SK-N-MC (cell line): ENCODE measurements around a stretch of chr18.

DNA sequence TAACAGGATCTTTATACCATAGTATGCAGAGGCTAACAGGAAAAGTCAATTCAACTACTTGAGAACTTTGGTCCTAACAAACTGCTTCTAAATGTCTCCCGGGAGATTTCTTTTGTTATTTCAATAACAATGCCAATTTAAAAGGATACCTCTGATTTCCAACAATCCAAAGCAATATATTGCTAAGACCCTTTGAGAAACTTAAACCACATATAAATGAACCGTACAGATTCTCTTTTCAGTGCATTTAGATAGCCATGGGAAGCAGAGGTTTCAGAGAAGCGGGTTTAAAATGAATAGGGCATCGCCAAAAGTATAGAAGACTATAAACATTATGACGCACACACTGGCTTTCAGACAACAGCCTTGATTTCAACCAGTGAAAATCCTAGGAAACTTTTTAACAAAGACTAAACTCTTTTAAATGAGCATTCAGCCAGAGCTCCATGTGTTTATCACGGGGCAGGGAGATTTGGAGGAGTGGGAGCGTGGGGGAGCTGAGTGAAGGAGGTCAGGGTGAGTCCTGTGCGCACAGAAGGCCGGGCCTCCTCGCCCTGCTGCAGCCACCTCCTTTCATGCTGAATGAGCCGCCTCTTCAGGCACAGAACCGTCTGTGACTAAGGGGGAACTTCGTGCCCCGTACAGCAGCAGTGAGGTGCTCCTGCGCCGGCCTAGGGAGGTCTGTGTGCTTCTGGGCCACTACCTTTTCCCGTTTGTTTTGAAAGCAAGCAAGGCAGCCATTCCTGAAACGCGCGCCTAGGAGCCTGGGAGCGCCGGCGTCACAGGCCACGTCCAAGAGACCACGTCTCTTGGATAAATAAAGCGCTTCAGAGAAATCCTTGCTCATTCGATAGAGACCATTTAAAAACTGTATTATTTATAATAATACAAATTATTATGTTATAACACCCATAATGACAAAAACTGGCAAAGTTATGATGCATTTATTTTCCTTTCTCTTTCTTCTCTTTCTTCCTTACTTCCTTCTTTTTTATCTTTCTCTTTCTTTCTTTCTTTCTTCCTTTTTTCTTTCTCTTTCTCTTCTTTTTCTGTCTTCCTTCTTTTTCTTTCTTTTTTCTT lies 27.0 kb upstream of the ZNF516 start:
- RRBS, result no CpG with 5 or more reads among the region's 27 CpGs

DNA sequence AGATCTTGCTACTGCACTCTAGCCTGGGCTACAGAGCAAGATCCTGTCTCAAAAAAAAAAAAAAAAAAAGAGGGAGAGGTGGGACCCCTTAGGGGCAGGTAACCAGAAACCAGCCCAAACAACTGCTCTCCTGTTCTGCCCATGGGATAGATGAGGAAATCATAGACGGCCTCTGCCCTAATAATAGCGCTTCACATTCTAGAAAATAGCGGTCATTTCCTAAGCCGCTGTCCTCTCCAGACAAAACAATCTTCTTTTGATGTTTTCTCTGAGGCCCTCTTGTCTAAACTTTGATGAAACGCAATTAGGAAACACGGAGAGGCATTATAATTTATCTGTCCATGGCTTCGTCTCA lies 151.8 kb upstream of the ZNF236 start:
- RRBS, result no CpG with 5 or more reads among the region's 7 CpGs

- RRBS, result no CpG with 5 or more reads among the region's 25 CpGs
These were observed 141.3 kb downstream of the MBP start for GRCh38 chr18:76991077-76991875.

- RRBS, result no CpG with 5 or more reads among the region's 10 CpGs
These were observed 69.3 kb downstream of the MBP start for GRCh38 chr18:77063174-77063797.

GRCh38 chr18:77124389-77124644 lies 8.3 kb downstream of the MBP start:
- RRBS, result no CpG with 5 or more reads among the region's 10 CpGs

DNA sequence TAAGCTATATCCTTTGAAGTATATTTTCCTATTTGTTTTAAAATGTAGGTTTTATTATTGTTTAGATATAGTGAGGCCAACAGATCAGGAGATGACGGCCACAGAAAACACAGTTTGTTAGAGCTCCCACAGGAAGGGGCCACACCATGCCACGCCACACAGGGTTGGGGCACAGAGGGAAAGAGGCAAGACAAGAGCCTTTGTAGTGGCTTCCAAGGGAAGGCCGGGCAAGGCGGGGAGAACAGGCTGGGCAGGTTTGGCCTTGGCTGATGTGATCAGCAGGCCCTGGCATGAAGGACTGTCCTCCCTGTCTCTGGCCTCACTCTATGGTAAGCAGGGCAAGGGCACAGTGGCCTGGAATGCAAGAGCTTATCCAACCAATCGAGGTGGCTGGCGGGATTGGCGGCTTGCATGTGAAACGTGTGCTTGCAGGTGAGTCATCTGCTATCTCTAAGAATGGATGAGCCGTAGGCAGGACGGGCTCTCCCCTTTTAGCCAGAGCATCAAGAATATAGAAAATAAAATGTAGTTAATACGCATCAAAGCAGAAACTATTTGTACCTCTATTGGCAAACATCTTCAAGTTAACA lies 6.4 kb upstream of the ATP9B start:
- RRBS, result no CpG with 5 or more reads among the region's 11 CpGs

DNA sequence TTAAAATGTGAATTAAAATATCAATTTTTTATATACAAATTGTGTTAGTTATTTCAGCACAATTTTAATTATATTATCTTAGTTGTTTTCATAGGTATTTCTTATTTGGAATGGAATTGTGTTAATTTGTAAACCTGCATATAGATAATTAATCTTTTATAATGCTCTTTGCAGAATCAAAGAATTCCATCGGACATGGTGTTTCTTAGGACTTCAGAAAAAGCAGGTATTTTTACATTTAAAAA lies 85.1 kb downstream of the ATP9B start:
- RRBS, result no CpG with 5 or more reads among the region's 1 CpG

DNA sequence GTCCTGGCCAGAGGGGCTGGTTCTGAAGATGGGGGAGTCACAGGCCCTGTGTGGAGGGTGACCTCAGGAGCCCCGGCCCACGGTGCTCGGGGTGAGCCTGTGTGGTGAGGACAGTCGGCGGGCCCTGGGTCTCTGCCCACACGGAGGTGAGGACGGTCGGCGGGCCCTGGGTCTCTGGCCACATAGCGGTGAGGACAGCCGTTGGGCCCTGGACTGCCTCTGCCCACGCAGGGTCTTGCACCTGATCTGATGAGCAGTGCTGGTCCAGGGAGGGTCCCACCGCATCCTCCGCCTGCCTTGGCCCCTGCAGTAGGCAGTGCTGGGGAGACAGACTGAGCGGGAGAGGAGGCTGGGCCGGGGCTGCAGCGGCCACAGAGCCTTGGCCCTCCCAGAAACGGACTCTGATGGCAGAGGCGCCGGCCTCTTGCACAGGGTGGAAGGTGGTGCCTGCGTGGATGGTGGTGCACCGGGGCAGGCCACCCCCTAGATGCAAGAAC lies 36.5 kb downstream of the NFATC1 start:
- RRBS, result 94% methylated on average over 7 of the region's 22 CpGs

DNA sequence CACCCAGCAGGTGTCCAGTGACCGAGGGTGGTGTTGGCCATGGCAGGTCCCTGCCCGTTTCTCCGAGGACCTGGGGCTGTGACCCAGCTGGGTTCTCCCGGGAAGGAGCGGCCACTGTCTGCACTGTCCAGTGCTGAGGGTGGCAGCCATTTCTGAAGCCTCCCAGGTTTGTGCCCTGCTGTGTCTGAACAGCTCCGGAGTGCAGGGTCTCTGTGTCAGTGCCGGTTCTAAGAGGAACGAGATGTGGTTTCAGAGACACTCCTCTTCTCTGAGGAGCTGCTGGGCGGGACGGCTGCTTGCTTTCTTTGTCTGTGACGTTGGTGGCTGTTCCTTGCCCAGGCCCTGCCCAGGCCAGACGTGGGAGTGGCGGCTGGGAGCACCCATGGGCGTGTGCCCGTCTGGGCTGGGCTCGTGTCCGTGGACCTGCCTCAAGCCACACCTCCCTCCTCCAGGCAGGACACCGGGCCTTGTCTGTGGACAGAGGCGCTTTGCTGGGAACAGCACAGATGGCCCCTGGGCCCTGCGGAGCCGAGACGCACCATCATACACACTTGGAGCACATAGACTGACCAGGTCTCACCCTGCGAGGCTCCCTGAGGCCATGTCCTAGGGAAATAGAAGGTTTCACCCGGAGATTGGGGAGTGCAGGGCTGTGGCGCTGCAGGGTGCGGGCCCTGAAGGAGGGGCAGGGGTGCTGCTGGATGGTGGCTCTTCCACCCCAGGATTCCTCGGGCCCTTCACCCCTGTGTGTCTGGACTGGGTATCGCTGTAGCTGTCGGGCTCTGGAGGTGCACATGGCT lies 45.0 kb downstream of the NFATC1 start:
- RRBS, result no CpG with 5 or more reads among the region's 29 CpGs

- RRBS, result no CpG with 5 or more reads among the region's 8 CpGs
These were observed 55.9 kb upstream of the KCNG2 start for GRCh38 chr18:79741723-79742334.

DNA sequence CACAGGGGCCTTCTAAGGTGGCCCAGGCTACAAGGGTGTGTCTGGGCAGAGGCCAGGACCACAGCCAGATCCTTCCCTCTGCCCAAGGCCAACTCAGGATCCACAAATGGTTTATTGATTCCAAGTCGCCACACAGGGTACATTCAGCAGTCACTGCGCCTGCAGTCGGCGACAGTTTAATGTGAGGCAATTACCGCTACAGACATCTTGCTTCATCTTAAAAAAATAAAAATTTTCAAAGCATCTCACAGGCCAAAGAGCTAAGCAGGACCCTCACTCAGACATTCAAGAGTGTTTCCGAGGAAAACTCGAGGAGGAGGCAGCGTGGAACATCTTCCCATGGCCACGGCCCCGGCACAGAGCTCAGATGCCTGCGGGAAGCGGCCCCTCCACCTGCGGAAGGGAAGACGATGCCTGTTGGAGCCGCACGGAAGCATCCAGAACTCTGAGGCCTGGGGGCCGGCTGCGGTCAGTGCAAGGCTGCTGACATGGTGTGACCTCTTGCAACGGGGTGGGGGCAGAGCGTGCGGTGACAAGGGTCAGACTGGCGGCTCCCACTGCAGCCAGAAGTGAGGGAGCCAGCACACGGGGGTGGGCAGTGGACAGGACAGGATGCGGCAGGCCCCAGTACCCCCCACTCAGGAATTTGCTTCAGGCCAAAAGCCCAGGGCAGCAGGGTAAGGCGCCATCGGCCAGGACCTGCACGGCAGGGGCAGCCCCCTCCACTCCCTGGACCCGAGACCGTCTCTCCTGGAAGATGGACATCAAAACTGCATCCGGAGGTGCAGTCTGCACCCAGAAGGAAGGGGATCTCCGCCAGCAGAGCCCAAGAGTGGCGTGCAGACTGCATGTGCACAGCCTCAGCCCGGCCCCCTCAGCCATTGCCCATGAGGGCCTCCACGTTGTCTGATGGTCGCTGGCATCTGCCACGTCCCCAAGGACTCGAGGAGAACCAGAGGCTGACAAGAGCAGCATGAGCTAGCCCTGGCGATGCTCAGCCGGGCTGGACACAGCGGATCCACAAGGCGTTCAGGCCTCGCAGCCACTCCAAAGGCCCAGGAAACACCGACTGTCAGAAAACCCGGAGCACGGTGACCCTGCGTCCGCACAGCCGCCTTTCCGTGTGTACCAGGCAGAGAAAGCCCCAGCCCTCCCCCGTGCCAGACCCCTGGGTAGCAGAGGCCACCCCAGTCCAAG lies 48.7 kb downstream of the SLC66A2 start:
- RRBS, result 89% methylated on average over 8 of the region's 50 CpGs

DNA sequence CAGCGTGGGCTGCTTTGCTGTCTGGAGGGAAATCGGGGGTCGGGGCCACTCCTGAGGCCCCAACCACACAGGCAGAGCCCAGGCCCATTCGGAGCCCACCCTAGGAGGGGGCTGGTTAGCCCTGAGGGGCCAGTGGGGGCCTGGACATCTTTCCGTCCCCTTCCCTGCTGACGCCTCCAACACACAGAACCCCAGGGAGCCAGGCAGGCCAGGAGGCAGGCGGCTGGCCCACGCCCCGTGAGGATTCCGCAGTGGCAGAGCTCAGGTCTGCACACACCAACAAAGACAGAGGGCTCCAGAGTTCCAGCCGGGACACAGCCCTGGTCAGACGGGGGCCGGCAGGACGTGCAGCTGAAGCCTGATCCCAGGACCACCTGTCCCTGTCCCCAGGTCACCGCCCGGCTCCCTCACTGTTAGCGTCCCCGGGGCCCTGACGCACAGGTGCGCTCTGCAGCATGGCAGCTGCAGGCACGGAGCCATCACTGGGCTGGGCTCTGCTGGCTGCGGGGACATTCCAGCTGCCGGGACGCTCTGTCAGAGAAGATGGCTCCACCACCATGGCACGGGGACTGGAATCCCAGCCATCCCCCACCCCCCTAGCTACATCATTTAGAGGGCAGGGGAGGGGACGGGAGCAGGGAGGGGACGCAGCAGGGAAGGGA lies 40.2 kb downstream of the SLC66A2 start:
- RRBS, result 97% methylated on average over 9 of the region's 27 CpGs

GRCh38 chr18:79926887-79927627 lies 24.4 kb downstream of the SLC66A2 start:
- RRBS, result 83% methylated on average over 4 of the region's 22 CpGs

DNA sequence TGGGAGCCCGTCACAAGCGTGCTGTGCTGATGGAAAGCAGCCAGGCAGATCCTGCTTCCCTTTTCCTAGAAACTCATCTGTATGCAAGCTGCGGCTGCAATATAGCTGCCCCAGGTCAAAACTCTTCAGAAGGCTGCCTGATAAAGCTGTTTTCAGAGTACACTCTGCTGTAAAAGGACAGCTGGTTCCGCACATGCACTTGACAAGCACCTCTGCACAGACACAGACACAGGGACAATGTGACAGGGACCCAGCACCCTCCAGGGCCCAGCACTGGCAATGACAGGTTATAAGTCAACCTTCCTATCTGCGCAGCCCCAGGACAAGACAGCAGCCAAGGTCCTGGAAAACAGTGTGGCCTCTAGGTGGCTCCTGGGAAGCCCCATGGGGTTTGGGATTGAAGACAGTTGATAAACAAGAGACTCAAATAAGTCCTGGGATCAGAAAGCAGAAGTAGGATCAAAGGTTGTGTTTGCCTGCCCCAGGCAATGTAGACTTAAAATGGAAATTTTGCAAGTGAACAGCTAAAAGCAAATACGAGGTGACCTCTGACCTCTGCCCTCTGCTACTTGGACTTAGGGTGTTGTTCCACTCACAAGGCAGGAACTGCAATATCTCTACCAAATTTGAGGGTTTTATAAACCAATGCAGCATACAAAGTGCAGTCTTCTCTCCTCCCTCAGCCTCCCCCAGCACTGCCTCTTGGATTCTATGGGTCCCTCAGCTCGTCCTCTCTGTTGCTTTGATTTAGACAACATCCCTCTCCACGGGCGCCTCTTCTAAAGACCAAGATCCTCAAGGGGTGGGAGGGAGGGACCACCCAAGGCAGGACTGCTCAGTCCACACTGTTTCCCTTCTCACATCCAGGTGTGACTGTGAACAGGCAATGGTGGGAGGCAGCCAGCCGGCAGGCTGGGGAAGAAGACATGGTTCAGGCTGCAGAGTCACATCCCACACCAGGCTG lies 16.8 kb downstream of the SLC66A2 start:
- RRBS, result no CpG with 5 or more reads among the region's 10 CpGs

DNA sequence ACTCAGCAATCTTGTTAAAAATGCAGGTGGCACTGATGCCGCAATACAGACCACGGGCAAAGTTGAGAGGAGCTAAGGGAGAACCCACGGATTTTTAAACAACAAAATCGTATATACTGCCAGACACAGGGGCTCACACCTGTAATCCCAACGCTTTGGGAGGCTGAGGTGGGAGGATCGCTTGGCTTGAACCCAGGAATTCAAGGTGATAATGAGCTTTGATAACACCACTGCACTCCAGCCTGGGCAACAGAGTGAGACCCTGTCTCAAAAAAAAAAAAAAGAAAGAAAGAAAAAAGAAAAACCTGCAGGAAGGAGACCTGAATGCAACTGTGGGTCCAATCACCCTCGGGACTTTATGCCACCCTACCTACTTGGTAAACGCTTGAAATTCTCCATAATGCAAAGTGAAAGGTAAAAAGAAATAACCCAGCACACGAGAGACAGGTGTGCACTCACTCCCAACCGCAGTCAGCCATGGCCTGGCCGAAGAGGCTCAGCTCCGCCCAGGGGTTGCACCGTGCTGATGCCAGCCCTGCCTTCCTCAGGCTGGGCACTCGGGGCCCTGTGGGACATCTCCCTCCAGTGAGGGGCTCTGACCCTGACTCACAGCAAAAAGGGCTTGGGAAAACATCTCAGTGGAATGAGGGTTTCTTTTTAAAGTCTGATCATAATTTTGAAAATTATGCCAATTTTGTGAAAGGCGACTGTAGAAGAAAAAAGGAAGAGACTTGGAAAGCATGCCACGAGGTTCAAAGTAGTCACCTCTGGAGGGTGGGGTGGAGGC lies 13.4 kb downstream of the SLC66A2 start:
- RRBS, result no CpG with 5 or more reads among the region's 16 CpGs

DNA sequence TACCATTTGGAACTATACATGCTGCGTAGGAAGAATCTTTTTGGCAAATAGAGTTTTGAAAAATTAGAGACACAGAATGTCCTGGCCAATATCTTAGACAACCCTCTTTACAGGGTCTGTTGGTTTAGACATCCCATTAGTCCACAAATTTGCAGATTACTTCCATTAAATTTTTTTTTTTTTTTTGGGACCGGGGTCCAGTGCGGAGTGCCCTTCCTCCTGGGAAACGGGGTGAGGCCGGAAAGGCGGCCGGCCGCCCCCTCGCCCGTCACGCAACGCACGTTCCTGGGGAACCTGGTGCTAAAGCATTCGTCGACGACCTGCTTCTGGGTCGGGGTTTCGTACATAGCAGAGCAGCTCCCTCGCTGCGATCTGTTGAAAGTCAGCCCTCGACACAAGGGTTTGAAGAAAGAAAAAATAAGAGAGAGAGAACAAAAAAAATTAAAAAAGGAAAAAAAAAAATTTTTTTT lies 21.5 kb upstream of the RBFA start:
- RRBS, result 96% methylated on average over 2 of the region's 21 CpGs

- RRBS, result no CpG with 5 or more reads among the region's 16 CpGs
These were observed 3.6 kb downstream of the RBFA start for GRCh38 chr18:80037714-80038346.

- RRBS, result no CpG with 5 or more reads among the region's 1 CpG
These were observed 3.7 kb downstream of the ADNP2 start for GRCh38 chr18:80112676-80113166.

DNA sequence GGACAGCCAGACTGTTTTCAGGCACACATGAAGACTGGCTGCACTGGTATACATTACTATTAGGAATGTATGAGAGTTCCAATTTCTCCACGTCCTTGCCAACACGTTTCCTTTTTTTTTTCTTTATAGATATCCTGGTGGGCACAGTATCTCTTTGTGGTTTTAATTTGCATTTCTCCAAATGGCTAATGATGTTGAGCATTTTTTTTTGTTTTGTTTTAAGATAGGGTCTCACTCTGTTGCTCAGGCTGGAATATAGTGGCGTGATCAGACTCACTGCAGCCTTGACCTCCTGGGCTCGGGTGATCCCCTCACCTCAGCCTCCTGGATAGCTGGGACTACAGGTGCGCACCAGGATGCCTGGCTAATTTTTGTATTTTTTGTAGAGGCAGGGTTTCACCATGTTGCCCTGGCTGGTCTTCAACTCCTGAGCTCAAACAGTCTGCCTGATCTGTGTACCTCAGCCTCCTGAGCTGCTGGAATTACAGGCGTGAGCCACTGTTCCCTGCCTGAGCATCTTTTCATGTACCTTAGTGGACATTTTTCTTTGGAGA lies 7.5 kb downstream of the ADNP2 start:
- RRBS, result no CpG with 5 or more reads among the region's 6 CpGs

GRCh38 chr18:80137412-80138064 lies 28.5 kb downstream of the ADNP2 start:
- RRBS, result no CpG with 5 or more reads among the region's 14 CpGs